Ishikawa (cell line): Measurements from ENCODE around the gene LCE3D.

DNA sequence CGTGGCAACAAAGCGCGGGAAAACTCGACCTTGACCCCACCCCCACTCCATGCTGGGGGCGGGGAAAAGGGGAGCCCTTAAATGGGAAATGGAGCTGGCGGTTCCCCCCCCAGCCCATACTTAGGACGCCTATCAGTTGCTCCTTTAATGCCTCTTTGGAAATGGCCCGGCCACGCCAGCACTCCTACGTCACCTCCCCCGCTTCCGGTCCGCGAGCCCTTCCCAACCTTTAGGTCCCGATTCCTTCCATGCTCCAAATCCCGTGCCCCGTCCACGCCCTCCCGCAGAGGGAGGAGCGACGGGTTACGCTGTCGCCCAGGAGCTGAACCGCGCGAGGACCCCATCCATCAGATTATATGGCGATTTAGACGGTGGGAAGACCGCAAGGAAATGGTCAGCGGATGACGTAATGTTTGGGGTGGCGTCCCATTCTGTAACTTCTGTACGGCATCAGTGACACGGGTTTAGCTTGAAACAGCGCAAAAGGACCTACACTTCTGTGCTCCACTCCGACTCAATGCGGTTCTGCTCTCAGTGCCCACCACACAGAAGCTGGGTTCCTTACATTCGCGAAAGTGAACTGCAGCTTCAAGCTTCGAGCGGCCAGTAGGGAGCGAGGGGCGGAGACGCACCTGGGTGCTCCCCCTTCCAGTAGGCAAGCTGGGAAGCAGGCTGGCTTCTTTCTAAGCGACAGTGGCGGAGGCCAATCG lies 628 bp upstream of the ZNF687 start:
- RRBS: no CpG with 5 or more reads among the region's 47 CpGs

- RRBS: no CpG with 5 or more reads among the region's 2 CpGs
Observed at GRCh38 chr1:151303644-151303980, 21.5 kb downstream of the ZNF687 start.

DNA sequence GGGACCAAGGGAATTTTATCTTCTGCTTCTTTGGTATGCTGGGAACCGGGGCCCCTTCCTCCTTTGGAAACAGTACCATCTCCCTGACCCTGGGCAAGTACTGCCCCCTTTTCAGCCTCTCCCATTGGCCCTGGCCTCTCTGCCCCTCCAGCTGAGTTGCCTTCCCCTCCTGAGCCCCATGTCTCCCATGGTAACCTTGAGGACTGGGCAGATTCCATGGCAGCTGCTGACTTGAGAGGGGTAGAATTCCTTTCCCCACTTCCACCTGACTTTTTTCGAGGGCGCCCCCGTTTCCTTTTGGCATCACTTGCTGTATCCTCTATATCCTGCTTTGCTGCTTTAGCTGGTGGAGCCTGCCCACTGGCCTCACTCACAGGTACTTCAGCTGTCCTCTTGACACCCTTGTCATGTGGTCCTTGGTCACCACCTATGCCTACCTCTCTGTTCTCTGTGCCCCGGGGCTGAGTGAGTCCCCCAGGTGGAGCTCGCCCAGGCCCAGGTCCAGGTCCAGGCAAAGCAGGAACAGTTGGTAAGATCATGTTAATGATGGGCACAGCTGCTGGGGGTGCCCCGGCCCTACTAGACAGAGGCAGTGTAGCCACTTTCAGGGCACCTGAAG lies 4.6 kb downstream of the RFX5 start:
- RRBS: 98% methylated on average over 3 of the region's 7 CpGs

- RRBS: no CpG with 5 or more reads among the region's 6 CpGs
Observed at GRCh38 chr1:151510500-151510844, 715 bp upstream of the CGN start.

- RRBS: 96% methylated on average over 4 of the region's 15 CpGs
Observed at GRCh38 chr1:151529067-151529804, 10.9 kb upstream of the TUFT1 start.

- RRBS: no CpG with 5 or more reads among the region's 10 CpGs
Observed at GRCh38 chr1:151537003-151537607, 3.0 kb upstream of the TUFT1 start.

- RRBS: no CpG with 5 or more reads among the region's 7 CpGs
Observed at GRCh38 chr1:151539378-151539978, 631 bp upstream of the TUFT1 start.

- RRBS: no CpG with 5 or more reads among the region's 5 CpGs
Observed at GRCh38 chr1:151558971-151559548, 19.0 kb downstream of the TUFT1 start.

- RRBS: no CpG with 5 or more reads among the region's 17 CpGs
Observed at GRCh38 chr1:151613229-151613906, 1.5 kb downstream of the SNX27 start.

DNA sequence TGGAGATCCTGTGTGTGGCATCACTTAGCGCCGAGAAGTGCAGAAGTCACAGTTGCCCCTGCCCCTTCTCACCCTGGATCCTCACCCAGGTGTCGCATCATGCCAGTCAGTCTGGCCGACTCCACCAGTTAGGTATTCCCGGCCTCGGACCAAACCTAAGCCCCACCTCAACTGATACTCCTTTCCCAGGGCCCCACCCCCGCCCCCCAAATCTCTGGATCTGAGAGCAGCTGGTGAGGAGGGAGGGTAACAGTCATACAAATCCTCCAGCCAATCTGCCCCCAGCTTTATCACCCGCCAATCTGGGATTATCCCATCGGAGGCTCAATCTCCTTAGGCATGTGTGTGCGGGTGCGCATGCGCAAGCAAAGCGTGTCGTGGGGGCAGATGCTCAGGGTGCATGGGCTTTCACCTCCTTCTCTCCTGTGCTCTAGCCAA lies 5.3 kb downstream of the CELF3 start:
- RRBS: no CpG with 5 or more reads among the region's 14 CpGs

DNA sequence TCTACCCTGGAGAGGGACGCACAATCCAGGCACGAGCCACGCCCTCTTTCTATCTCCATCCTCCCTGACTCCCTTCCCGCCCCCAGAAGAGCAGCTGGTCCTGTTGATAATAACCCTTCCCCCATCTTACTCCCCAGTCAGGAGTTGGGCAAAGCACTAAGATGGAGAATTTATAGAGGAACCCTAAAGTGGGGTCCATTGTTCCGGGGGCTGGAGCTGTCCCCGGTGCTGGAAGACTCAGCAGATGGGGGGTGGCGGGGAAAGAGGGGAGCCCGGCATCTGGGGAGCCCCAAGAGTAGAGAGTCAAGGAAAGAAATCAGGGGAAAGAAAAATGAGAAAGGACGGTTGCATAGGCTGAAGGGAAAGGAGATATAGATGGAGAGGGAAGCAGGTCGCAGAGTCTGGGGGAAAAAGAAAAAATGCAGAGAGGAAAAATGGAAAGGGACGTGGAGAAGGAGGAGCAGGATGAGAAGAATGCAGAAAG lies 327 bp upstream of the CELF3 start:
- RRBS: 1% methylated on average over 2 of the region's 11 CpGs

DNA sequence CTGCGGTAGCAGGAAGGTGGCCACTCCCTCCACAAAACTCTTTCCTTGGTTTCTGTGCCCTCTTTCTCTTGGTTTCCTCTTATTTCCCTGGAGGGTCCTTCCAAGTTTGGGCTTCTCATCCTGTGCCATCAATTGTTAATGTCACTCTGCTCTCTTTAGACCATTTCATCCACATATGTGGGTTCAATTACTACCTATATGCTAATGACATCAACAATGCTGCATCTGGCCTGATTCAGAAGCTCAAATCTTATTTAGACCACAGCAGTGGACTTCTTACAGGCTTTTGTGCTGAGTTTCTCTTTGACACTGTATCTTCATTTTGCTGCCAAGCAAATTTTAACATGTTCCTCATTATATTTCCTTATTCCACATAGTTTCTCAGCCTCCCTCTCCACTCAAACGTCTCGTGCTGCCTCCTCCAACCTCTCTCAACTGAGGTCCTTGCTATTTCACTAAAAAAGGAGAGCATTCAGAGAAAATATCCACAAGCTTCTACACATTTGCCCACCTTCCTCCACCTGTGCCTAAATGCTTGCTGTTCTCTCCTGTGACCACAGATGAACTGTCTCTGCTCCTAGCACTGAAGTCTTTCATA lies 6.6 kb downstream of the TDRKH start:
- RRBS: no CpG with 5 or more reads among the region's 3 CpGs

GRCh38 chr1:151992217-151992930 lies 1.3 kb downstream of the S100A10 start:
- RRBS: no CpG with 5 or more reads among the region's 21 CpGs

DNA sequence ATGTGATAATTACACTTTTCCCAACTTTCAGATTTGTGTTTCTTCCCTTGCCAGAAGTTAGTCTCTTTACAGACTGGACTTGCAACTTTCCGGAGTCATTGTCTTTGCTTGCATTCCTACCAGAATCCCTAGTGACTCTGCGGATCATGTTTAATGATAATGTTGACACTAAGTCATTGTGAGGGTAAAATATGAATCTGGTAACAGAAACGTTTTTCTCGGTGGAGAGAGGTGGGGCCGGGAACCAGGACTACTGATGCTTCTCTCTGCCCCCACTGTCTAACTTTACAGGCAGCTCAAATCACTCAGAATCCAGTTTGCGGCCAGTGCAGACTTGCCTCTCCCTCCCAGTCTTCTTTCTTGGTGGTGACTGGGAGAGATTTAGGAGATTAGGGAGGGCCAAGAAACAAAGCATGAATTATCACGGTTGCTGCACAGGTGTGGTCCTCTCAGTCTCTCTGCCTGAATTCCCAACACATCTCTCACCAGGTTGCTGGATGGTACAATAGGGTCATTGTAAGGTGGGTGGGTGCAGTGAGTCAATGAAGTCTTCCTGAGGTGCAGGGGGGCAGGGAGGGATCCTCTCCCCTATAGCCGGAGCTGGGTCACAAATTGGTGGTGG lies 12.7 kb downstream of the S100A11 start:
- RRBS: 0% methylated on average over 1 of the region's 8 CpGs

GRCh38 chr1:152109993-152110924 lies 5.0 kb downstream of the TCHH start:
- RRBS: 7% methylated on average over 6 of the region's 54 CpGs

- RRBS: no CpG with 5 or more reads among the region's 5 CpGs
Observed at GRCh38 chr1:152580304-152580790, at the start of gene LCE3D. Gene LCE3D, minus strand, starts transcription at chr1:152580516.

DNA sequence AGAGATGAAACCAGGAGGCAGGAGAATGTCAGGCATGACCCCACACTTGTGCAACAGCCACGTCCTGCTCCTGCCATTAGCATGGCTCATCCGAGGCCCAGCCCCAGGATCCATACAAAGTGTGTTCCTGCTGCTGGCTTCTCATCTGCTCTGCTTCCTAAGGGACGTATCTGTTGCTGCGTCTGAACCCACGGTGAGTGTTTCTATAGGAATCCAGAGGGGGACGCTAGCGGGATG lies 160 bp downstream of the LCE4A start:
- RRBS: no CpG with 5 or more reads among the region's 7 CpGs

DNA sequence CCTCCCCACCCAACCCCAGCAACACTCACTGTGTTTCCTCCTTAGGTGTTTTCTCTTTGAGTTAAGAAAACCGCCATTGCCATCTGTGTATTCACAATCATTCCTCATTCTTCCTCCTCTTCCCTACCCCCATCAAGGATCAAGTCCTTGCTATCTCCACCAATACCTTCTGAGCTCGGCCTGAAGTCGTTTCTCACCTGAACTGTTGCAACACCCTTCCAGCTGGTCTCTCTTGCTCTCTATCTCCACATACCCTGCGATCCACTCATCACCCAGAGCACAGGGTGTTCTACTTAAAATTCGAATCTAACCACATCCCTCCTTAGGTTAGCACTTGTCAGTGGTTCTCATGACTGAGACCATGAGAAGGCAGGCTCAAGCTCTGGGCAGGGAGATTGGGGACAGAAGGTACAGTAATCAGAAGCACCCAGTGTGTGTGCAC lies 4.5 kb downstream of the IVL start:
- RRBS: no CpG with 5 or more reads among the region's 5 CpGs

- RRBS: no CpG with 5 or more reads among the region's 3 CpGs
Observed at GRCh38 chr1:153003517-153004001, 2.0 kb downstream of the SPRR3 start.